Measurements from ENCODE around the genes PCDH20 and KLHL1.

GRCh38 chr13:60267473-60268231 lies 103.9 kb upstream of the DIAPH3 start:
- RRBS, result 29% methylated on average over 5 of the region's 25 CpGs

DNA sequence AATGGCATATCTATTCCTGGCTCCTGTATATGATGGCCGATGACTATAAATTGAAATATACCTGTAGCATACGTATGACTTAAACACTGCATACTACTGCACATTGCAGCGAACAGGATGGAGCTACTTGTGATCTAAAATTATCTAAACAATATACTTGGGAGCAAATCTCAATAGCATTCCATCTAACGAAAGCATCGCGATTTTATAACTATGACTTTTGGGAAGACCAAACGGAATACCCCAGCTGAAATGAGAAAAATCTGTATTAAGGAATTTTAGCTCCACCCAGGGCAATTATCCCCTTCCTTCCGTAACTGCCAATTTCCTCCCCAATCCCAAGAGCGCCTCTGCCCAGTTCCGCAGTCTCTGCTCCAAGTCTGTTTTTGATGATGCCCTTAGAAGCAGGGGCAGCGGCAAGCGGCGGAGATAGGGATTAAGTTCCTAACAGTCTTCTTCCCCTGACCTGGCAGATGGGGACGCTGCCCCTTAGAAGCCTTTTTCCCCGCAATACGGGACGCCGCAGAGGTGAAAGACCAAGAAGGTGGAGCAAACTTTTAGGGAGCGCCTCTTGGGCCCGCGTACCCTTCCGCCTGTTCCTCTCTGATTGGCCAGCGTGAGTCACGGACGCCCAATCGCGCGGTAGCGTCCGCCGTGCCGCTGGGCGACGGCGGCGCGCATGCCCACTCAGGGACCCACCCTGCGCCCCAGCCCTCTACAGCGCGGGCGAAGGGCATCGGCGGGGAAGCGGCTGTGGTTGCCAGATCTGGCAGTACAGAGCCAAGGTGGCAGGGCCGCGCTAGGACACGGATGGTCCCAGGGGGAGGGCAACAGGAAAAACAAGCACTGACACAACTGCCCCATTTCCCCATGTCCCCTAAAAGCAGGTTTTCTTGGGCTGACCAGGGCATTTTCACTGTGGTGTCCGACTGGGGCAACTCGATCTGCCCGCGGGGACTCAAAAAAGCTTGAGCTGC lies 968 bp upstream of the TDRD3 start:
- RRBS, result no CpG with 5 or more reads among the region's 51 CpGs

- RRBS, result no CpG with 5 or more reads among the region's 6 CpGs
Measured at GRCh38 chr13:60398900-60399483, 2.0 kb downstream of the TDRD3 start.

GRCh38 chr13:61415036-61415864 lies at the start of gene PCDH20:
PCDH20 (minus strand) TSS chr13:61415849.
- RRBS, result 2% methylated on average over 6 of the region's 32 CpGs

DNA sequence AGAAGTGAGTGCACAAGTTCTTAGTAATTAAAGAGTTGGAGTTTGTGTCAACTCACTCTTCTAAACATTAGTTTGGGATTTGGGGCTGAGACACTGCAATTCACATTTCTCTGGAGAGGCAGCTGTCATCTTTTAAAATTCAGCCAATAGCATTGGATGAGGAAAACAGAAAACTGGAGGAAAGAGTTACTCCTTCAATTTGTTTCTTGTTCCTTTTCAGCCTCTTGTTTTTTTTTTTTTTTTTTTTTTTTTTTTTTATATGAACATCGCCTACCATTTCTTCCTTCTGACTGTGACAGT lies 881.7 kb upstream of the ENSG00000237378 start:
- RRBS, result no CpG with 5 or more reads among the region's 1 CpG

DNA sequence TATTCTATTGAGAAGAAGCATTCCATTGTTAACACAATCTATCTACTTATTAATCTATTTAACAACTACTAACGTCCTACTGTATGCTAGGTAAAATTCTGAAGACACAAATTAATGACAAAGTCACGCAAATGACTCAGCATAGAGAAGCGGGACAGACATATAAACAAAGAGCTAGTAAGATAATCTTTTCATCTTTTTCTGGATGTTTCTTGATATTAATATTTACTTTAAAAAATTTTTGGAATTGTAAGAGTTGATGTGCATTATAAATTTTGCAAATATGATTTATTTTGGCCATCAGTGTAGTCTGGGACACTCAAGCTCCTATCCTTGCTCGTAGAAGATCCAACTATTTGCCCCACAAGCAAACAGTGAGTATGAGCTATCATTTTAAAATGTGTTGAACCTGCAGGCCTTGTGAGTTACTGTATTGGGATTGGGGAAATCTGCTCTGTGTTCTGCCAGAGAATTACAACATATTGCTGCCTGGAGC lies 109.1 kb downstream of the PCDH9 start:
- RRBS, result no CpG with 5 or more reads among the region's 4 CpGs

DNA sequence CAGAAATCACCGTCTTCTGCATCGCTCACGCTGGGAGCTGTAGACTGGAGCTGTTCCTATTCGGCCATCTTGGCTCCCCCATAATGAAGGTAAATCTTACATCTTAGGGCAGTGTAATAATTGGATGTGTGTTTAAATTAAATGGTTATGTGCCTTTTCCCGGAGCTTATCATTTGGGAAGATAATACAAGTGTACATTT lies 456.0 kb upstream of the PCDH9 start:
- RRBS, result no CpG with 5 or more reads among the region's 5 CpGs

GRCh38 chr13:69650510-69650988 lies 457.7 kb downstream of the KLHL1 start:
- RRBS, result no CpG with 5 or more reads among the region's 1 CpG

- RRBS, result no CpG with 5 or more reads among the region's 2 CpGs
Measured at GRCh38 chr13:69683797-69684417, 424.3 kb downstream of the KLHL1 start.

GRCh38 chr13:70108062-70108767 lies at the start of gene KLHL1:
KLHL1 (minus strand) TSS chr13:70108452.
- RRBS, result no CpG with 5 or more reads among the region's 21 CpGs

- RRBS, result no CpG with 5 or more reads among the region's 5 CpGs
Measured at GRCh38 chr13:70856513-70857064, 748.3 kb upstream of the KLHL1 start.

- RRBS, result no CpG with 5 or more reads among the region's 1 CpG
Measured at GRCh38 chr13:71625620-71626178, 241.3 kb downstream of the DACH1 start.

- RRBS, result no CpG with 5 or more reads among the region's 1 CpG
Measured at GRCh38 chr13:72741286-72741711, 13.6 kb downstream of the BORA start.

DNA sequence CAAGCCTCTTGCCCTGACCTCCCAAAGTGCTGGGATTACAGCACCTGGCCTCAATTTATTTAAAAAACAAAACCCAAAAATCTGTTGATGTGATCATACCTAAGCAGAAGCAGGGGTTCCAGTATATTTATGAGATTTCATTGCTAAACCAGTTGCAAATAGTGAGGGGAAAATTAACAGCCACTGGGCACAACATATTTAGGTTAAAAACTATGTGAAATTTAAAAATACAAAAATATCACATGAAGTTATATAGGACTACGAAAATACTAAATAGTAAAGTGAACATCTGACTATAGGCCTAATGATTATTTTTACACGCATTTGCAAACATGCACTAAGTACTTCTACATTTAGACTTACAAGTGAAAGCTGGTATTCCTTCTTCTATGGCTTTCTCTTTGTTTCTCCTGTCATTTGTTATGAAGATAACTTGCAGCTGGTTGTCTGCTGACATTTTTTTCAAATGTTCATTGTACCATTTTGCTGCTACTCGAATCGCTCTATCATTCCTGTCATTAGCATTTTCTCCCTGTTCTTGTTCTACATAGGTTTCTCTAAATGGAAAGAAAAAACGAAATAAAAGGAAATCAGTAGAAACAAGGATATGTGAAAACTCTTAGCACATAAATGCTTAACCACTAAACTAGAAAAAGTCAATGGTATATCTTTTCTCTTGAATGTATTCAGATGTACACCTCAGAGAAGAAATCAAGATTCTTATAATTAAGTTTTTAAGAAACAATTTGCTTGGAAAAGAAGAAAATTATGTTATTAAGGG lies 3.7 kb downstream of the DIS3 start:
- RRBS, result no CpG with 5 or more reads among the region's 5 CpGs

DNA sequence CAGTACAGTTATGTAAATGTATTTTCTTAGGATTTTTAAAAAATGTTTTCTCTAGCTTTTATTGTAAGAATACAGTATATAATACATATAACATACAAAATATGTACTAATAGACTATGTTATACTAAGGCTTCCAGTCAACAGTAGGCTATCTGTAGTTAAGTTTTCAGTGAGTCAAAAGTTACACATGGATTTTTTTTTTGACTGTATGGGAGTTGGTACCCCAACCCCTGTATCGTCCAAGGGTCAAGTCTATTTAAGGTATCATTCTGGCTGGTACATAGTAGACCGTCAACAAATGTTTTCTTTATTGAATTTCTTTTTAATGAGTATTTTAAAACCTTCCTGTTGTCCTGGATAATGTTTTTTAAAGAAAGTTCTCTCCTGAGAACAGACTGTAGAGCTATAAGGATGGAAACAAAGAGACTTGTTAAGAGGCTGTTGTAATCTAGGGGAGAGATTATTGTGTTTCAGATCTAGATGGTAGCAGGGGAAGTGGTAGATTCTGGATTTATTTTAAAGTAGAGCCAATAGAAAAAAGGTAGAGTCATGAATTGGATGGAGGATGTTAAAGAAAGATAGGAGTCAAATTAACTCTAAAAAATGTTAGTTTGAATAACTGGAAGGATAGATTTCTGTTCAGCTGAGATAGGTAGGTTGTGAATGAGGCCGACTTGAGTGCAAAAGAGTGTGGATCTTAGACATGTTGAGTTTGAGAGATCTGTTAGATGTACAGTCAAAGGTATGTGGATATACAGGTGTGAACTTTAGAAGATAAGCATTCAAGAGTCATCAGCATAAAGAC lies 20.2 kb downstream of the PIBF1 start:
- RRBS, result no CpG with 5 or more reads among the region's 3 CpGs

DNA sequence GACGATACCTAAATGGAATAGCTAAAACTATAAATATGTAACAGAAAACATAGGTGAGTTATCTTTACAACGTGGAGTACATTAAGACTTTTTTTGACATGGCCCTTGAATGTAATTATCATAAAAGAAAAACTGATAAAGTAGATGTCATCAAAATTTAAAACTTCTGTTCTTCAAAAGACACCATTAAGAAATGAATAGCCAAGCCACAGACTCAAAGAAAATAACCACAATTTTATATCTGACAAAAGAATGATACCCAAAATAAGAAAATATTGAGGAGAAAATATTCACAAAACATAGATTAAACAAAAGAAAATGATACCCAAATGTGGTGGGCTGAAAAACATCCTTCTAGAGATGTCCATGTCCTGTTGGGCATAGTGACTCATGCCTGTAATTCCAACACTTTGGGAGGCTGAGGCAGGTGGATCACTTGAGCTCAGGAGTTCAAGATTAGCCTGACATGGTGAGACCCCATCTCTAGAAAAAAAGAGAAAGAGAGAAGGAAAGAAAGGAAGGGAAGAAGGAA lies 129.6 kb downstream of the PIBF1 start:
- RRBS, result no CpG with 5 or more reads among the region's 2 CpGs

DNA sequence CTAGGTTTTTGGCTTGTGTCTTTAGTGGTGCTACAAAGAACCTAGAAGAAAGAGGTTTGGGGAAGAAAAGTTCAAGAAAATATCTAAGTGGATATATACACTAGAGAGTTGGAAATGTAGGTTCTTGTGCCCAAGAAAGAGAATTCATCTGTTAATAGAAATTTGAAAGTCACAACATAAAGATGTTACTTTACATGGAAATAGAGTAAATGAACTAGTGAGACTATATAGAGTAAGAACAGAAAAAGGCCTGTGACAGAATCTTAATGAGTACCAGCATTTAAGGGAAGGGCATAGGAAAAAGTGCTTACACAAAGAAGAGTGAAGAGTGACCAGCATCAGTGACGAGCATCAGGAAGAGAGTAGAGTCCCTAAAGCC lies 78.8 kb upstream of the KLF5 start:
- RRBS, result no CpG with 5 or more reads among the region's 1 CpG

DNA sequence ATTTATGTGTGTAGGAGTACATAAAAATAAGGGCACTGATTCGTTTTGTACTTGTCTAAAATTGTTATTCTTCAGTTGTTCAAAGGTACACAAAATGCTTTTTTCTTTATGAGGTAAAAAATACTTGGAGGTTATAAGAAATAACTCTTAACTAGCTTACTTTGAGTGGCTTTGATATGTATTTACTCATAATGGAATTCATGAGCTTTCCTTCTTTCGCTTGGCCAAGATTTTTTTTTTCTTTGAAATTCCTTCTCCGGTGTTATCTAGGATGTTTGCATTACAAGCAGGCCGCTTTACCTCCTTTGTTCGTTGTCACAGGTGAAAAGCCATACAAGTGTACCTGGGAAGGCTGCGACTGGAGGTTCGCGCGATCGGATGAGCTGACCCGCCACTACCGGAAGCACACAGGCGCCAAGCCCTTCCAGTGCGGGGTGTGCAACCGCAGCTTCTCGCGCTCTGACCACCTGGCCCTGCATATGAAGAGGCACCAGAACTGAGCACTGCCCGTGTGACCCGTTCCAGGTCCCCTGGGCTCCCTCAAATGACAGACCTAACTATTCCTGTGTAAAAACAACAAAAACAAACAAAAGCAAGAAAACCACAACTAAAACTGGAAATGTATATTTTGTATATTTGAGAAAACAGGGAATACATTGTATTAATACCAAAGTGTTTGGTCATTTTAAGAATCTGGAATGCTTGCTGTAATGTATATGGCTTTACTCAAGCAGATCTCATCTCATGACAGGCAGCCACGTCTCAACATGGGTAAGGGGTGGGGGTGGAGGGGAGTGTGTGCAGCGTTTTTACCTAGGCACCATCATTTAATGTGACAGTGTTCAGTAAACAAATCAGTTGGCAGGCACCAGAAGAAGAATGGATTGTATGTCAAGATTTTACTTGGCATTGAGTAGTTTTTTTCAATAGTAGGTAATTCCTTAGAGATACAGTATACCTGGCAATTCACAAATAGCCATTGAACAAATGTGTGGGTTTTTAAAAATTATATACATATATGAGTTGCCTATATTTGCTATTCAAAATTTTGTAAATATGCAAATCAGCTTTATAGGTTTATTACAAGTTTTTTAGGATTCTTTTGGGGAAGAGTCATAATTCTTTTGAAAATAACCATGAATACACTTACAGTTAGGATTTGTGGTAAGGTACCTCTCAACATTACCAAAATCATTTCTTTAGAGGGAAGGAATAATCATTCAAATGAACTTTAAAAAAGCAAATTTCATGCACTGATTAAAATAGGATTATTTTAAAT lies 17.0 kb downstream of the KLF5 start:
- RRBS, result no CpG with 5 or more reads among the region's 21 CpGs

DNA sequence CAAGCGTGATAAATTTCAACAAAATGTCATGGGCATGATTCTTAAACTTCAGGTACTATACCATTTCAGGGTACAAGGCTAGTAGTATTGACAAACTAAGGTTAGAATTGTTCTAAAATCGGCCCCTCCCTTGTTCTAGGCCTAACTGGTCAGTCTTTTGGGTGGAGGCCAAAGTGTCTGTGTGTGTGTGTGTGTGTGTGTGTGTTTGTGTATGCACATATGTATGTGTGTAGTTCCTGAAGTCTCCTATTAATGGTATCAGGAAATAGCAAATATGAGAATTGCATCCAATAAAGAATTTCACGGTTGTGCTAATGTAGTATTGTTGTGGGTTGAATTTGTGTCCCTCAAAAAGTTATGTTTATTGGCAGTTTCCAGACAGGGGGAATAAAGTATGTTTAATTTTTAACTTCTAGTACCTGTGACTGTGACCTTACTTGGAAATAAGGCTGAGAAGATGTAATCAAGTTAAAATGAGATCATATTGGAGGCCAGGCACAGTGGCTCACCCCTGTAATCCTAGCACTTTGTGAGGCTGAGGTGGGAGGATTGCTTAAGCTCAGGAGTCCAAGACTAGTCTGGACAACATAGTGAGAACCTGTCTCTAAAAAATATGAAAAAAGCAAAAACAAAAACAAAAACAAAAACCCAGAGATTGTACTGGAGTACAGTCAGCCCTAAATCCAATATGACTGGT lies 119.3 kb downstream of the KLF5 start:
- RRBS, result no CpG with 5 or more reads among the region's 3 CpGs

- RRBS, result no CpG with 5 or more reads among the region's 1 CpG
Measured at GRCh38 chr13:73294165-73294515, 235.3 kb downstream of the KLF5 start.

All from iris pigment epithelial cell (primary cell).